Iris pigment epithelial cell (primary cell): ENCODE measurements around a stretch of chr2.

DNA sequence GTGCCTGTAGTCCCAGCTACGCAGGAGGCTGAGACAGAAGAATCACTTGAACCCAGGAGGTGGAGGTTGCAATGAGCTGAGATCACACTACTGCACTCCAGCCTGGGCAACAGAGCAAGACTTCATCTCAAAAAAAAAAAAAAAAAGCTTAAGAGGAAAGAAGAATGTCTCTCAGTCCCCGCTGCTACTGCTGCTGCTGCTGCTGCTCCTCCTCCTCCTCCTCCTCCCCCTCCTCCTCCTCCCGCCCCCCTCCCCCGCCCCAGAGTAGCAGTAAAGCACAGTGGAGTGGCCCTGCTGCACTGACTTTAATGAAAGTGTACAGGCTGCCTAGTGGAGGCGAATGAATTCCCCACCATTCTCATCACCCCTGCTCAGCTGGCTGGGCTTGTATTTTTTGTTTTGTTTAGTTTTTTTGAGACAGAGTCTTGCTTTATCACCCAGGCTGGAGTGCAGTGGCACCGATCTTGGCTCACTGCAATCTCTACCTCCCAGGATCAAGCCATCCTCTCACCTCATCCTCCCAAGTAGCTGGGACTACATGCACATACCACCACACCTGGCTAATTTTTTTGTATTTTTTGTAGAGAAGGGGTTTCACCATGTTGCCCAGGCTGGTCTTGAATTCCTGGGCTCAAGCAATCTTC lies 34.3 kb downstream of the GORASP2 start:
- RRBS, result no CpG with 5 or more reads among the region's 6 CpGs

- RRBS, result no CpG with 5 or more reads among the region's 34 CpGs
These were observed 37.3 kb downstream of the GORASP2 start for GRCh38 chr2:170965990-170967159.

DNA sequence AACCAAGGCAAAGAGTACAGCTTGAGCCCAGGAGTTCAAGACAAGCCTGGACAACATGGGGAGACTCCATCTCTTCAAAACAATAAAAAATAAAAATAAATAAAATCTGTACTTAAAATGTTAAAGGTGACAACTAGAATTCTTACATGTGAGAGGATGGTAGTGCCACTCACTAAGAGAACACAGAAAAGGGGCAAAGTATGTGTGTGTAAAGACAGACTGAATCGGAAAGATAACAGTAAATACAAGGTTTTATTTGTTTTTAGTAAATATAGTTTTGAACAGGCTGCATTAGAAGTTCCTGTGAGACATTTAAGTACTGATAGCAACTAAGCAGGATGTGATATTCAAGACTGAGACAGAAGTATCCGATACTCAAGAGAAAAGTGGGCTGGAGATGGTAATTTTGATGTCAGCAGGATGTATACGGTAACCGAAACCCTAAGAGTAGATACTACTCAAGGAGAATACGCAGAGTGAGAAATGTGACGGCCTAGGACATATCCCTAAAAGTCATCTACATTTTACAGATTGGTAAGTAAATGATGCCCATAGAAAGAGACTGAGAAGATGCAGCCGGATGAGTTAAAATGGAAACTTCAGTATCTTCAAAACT lies 115.2 kb downstream of the GORASP2 start:
- RRBS, result no CpG with 5 or more reads among the region's 7 CpGs

DNA sequence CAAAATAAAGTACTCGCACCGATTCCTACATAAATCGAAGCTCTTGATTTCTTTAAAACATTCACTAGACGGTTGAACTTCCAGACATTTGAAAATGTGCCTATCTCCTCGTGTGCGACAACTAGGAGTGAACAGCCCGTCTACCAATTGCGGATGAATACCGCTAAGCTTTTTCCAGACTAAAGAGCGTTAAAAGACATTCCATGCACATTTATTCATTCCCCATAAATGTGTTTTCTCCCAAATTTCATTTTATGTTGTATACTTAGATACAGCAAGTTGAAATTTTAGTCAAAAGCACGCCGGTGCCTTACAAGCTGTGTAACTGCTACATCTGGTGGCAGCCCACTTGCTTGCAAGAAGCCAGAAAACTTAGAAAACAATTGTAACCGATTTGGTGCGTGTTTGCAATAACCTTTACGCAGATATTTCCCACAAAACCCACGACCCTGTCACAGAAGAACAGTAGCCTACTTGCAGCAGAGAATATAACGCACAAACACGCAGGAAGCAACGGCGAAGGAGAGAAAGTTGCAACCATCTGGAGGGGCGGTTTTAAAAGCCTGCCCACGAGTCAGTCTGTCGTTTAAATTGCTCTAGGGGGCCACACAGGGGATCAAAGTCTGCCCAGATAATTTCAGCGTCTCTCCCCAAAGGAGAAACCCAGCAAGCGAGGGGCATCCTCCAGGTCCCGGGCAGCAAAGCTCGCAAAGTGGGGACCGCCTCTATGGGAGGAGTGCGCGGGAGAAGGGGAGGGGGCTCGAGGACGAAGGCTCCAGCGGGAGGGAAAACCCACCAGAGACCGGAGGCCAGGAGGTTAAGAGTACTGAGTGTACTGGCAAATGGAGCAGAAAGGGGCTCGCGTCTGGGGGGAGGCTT lies 1.3 kb downstream of the TLK1 start:
- RRBS, result no CpG with 5 or more reads among the region's 36 CpGs

DNA sequence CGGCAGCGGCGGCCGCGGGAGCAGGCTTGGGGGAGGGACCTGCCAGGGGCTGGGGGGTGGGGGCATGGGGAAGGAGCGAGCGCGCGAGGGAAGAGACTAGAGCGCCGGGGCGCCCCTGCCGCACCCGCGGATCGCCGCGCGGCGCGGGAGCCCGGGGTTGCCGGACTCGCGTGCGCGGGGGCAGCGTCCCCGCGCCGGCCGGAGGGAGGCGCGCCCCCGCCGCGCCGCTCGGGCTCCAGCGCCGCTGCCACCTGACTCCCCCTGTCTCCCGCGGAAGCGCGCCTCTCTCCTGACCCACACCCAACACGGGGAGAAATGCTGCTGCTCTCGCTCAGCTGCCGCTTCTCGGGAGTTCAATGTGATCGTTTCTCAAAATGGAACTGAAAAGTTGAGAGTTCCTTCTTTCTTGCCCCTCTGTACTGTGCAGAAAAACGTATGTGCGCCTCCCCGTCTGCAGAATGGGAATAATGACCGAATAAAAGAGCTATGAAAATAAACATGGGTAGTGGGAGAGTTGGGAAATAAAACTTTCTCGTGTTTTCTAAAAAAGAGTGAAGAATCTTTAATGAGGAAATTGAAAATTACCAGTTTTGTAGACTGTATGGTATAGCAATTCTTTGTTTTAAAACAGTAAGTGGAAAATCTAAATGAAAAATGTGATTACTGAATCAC lies 429 bp upstream of the TLK1 start:
- RRBS, result 2% methylated on average over 12 of the region's 55 CpGs

DNA sequence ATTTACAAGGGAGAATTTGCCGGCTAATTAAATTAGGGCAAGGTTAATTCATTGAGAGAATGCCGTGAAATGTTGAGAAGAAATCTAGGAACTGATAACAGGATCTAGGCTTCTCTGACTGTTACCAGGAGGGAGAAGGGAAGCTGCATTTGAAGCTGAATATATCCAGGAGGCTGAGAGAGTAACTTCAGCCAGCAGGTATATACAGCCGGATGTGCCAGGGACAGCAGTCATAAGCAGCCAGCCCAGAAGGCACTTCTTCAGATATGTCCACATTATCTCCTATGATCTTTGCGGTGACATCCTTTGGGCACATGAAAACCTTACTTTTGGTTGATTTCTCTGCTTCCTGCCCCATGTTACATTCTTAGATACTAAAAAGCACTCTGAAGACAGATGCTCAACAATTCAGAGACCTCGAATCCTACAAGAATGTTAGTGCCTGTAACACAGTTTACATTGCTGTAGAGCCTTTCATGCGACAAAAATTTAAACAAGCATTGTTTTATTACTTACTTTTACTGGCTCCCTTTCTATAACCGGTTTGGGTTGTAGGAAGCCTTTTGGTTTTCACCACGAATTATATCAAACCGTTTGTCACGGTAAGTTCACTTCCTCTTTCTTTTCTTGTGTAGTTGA lies 50.2 kb upstream of the TLK1 start:
- RRBS, result no CpG with 5 or more reads among the region's 10 CpGs

DNA sequence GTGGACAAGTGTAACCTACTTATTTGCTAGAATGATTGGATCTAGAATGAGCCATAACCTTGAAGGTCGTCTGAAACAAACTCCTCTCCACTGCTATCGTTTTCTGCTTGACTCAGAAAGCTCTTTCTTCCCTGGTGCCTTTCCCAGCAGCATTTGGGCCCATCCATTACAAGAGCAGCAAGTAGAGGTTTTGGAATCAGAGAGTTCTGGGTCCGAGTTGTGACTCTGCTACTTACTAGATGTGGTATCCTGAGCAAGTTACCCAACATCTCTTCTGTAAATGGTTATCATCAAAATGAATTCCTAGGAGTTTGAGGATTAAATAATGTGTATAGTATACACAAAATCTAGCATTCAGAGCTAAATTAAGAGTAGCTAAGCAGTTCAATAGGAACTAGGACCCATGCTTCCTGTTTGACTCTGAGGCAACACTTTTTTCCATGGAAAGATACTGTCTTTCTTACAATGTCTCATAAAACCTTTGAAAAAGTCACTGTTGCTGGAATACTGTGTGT lies 115.1 kb downstream of the METTL8 start:
- RRBS, result no CpG with 5 or more reads among the region's 3 CpGs

GRCh38 chr2:171555681-171555966 lies 33.4 kb downstream of the CYBRD1 start:
- RRBS, result no CpG with 5 or more reads among the region's 2 CpGs

DNA sequence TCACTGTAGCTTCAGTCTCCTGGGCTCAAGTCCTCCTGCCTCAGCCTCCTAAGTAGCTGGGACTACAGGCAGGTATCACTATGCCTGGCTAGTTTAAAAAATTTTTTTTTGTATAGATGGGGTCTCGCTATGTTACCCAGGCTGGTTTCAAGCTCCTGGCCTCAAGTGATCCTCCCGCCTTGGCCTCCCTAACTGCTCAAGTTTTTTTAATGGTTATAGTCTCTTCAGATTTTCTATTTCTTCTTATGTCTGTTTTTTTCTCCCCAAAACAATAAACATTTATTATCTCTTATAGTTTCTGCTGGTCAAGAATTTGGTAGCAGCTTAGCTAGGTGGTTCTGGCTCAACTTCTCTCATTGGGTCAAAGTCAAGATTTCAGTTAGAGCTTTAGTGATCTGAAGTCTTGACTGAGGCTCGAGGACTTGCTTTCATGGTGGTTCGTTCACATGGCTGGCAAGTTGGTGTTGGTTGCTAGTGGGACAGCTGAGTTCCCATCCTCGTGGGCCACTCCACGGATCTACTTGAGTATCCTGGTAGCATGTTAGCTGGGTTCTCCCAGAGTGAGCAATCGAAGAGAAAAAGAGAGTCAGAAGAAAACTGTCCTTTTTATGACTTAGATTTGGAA lies 12.6 kb downstream of the DYNC1I2 start:
- RRBS, result no CpG with 5 or more reads among the region's 7 CpGs

- RRBS, result no CpG with 5 or more reads among the region's 1 CpG
These were observed 13.7 kb downstream of the HAT1 start for GRCh38 chr2:171935900-171936515.

DNA sequence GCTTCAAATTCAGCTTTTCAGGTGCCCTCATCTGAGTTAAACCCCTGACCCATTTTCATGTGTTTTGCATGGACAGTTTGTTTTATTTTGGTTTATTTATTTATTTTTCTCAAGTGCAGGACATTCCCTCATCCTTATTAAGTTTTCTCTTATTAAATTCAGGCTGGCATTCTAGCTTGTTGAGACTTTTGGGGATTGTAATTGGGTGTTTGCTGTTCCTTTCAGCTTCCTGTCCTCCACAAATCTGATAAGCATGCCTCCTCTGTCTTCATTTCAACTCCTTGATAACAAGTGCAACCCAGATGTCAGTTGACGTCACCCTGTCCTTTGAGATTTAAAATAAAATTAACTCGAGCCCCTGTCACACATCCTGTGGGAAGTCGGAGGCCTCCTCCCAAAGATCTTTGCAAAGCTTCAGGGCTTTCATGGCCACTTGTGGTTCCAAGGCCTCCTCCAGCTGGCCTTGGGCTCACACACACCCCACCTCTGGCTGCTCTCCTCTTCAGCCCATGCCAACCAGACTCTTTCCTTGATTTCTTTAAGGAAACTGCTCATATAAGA lies 70.0 kb upstream of the ITGA6 start:
- RRBS, result no CpG with 5 or more reads among the region's 3 CpGs

DNA sequence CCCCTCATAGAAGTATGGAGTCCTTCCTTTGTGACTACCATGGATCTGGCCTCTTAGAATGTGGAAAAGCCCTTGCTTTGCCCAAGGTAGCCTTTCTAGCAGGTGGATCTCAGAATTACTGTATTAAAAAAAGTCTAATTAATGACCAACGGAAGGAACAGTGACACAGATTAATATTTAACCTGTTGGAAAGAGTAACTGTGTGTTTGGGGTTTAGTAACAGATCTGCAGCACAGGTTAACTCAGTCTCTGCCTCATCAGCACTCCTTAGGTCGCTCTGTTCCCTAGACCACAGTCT lies 52.8 kb upstream of the ITGA6 start:
- RRBS, result no CpG with 5 or more reads among the region's 2 CpGs

GRCh38 chr2:172453742-172454844 lies 26.7 kb downstream of the ITGA6 start:
- RRBS, result no CpG with 5 or more reads among the region's 11 CpGs

DNA sequence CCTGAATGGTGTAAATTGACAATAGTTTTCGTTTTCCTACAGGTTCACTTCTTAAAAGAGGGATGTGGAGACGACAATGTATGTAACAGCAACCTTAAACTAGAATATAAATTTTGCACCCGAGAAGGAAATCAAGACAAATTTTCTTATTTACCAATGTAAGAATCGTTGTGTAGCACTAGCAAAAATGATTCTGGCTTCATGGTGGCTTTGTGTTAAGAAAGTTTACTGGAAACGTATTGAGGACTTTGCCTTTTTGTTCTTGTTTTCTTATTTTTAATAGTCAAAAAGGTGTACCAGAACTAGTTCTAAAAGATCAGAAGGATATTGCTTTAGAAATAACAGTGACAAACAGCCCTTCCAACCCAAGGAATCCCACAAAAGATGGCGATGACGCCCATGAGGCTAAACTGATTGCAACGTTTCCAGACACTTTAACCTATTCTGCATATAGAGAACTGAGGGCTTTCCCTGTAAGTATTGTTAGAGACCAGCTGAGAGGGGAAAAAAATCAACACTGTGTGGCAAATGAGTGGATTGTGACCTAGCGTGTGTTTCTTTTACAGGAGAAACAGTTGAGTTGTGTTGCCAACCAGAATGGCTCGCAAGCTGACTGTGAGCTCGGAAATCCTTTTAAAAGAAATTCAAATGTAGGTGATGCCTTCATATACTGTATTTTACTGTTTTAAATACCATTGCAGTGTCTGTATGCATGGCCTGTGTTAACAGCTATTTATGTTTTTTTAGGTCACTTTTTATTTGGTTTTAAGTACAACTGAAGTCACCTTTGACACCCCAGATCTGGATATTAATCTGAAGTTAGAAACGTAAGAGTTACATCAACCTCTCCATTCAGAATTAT lies 59.8 kb downstream of the ITGA6 start:
- RRBS, result no CpG with 5 or more reads among the region's 12 CpGs

- RRBS, result no CpG with 5 or more reads among the region's 6 CpGs
These were observed 58.4 kb downstream of the PDK1 start for GRCh38 chr2:172614168-172614730.

DNA sequence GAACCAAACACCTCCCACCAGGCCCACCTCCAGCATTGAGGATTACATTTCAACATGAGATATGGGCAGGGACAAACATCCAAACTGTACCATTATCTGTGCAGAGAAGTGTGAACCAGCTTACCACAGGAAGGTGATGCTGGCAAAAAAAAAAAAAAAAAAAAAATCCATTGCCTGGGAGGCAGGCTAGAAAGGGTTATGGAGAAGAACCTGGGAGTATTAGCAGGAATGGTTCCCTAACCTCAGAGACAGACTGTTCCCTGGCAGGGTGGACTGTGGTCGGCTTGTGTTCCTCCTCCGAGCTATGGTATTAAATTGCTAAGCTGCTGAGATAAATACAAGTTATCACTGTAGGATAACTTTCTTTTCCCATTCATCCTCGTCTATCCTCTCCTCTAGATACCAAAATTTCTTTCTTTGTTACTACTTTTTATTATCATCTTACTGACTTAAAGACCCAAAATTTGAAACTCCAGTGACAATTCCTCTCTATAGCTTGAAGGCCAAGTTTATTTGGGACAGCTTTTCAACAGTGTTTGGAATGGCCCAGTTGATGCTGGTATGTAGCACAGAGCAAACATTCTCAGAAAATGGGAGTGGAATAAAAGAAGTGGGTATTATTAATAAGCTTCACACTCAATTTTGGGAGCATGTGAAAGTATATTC lies 73.7 kb upstream of the MAP3K20 start:
- RRBS, result no CpG with 5 or more reads among the region's 3 CpGs

DNA sequence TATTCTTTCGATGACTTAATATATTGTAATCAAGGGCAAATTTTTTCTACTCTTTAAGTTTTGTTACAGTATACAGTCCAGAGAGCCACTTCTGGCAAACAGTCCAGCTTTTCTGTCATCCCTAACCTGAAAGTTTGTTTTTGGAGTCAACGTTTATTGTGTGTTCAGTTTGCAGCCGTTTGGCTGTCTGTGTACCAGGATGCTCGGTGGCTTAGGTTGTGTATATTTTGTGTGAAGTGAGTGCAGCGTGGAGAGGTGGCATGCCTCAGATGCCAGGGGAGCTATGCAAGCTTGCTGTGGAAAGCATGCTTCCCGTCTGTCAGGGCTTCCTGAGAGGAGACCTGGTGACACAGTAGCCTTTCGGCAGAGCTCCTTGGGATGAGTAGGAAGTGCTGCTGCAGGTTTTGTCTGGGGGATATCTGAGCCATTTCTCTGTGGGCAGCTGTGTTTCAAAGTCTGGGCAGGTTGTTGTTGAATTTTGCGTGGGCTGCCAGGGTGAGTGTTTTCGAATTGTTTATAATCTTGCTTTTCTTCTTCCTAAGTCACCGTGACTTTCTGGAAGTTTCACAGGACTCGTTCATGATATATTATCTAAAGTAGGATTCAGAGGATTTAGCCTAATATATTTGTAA lies 14.8 kb downstream of the MAP3K20 start:
- RRBS, result no CpG with 5 or more reads among the region's 11 CpGs

DNA sequence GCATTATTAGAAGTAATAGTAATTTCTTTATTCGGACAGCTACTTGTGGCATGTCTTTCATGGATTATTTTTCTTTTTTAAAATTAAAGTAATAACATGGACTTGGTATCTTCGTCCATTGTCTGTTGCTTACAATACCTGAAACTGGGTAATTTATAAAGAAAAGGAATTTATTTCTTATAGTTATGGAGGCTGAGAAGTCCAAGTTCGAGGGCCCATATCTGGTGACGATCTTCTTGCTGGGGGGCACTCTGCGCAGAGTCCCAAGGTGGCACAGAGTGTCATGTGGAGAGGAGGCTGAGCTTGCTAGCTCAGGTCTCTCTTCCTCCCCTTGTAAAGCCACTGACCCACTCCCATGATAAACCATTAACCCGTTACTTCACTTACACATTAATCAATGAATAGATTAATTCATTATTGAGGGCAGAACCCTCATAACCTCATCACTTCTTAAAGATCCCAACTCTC lies 24.6 kb downstream of the CDCA7 start:
- RRBS, result no CpG with 5 or more reads among the region's 6 CpGs